Temporal lobe (tissue), 2 donors: ENCODE data around the genes MAFF, TMEM184B and KDELR3.

- RAMPAGE, long total RNA = no peak
These were observed 19.6 kb downstream of the C22orf23 start for GRCh38 chr22:37933772-37934267.

DNA sequence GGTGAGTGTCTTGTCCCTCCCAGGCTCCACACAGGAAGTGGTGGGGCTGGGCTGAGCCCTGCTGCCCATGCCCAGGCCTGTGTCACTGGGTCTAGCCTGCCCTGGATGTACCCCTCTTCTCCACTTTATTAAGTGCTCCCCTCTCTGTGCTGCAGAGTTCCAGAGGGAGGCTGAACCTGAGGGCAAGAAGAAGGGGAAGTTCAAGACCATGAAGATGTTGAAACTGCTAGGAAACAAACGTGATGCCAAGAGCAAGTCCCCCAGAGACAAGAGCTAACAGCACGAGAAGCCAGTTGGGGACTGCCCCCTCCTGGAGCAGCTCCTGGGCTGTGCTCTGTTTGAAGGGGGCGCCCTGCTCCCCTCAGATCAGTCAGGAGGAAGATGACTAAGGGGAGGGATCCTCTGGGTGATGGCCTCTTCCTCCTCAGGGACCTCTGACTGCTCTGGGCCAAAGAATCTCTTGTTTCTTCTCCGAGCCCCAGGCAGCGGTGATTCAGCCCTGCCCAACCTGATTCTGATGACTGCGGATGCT lies 12.8 kb downstream of the C22orf23 start:
- RAMPAGE, long total RNA = no peak

DNA sequence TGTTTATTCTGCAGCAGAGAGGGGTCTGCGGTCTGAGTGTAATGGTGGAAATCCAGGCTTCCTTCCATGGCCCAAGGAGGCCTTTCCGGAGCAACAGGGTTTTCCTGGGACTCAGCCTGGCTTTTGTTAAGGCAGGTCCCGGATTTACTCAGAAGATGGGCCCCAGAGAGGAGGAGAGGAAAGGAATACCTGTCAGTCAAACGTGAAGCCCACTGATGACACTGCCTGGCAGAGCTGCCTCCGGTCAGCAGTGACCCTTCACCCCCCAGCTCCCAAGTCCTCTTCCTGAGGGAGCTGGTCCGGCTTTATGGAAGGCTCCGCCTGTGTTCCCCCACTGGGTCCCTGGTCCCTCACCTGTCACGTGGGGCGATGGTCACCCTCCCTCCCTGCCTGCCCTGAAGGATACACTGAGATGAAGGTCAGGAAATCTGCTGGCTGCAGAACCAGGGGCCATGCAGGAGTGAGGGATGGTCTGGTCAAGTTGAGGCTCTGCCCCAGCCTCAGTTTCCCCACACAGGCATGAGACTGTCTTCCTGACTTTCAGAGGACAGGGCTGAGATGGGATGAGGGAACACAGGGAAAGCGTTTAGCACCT lies 2.9 kb upstream of the SOX10 start:
- RAMPAGE, long total RNA = no peak

DNA sequence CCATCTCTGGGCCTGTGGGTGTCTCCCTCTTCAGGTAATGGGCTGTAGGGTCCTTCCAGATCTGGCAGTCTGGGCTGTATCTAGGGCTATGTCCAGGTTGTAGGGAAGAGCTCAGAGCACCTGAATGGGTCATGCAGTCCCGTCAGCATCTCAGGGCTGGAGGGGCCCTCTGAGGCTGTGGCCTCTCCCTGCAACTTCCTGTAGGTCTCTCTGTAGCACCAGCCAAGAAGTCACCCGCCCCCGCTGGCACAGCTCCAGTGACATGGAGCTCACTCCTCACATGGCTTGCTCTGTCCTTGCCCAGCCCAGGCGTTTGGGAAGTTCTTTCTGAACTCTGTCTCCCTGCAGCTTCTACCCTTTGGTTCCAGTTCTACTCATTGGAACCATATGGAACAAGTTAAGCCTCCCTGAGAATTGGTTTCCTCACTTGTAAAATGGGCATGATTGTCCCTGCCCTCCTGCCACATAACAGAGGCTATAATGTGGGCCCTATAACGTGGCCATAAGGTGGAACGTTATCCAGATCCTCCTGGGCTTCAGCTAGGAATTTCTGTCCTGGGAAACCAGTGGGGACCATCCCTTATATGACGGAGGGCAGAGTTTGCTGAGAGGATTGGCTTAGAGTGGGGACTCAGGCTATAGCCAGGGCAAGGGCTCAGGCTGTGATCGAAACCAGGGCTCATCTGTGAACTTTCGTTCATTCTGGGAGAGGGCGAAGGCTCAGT lies 33.3 kb upstream of the SOX10 start:
- RAMPAGE, long total RNA = no peak

- RAMPAGE, long total RNA = no peak
These were observed 30.5 kb upstream of the PICK1 start for GRCh38 chr22:38026676-38027185.

- RAMPAGE, long total RNA = no peak
These were observed 18.8 kb upstream of the PICK1 start for GRCh38 chr22:38038230-38039037.

GRCh38 chr22:38084354-38084887 lies 437 bp upstream of the SLC16A8 start:
- RAMPAGE, long total RNA = no peak

- RAMPAGE, long total RNA = no peak
These were observed 8.7 kb downstream of the PLA2G6 start for GRCh38 chr22:38172849-38173327.

GRCh38 chr22:38201394-38202314 lies at the start of gene MAFF:
Gene MAFF (plus strand): TSS chr22:38201994.
- RAMPAGE, long total RNA = no peak

DNA sequence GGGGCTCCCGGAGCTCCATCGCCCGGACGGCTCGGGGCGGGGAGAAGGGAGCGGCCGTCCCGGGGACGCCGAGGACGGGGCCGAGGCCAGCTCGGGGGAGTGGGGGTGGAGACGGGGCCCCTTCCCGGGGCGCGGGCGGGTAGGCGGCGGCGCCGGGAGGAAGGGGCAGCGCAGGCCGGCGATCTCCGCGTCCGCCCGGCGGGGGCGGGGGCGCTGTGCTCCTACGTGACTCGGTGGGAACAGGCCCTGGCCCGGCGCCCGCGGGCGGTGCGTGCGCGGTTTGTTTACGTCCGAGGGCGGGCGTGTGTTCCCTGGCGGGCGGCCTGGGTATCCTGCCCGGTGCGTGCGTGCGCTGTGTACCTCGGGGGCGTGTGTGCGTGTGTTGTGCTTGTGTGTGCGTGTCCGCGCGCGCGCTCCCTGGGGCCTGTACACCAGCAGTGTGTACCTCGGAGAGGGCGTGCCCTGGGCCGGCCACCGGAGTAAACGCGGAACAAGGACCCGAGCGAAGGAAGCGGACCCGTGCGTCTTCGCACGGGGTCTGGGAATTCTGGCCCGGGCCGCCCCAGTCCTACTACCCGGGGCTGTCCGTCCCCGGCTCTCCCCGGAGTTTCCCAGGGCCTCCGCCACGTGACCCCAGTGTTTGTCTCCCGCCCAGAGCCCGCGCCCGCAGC lies 656 bp downstream of the MAFF start:
- RAMPAGE, long total RNA = no peak

DNA sequence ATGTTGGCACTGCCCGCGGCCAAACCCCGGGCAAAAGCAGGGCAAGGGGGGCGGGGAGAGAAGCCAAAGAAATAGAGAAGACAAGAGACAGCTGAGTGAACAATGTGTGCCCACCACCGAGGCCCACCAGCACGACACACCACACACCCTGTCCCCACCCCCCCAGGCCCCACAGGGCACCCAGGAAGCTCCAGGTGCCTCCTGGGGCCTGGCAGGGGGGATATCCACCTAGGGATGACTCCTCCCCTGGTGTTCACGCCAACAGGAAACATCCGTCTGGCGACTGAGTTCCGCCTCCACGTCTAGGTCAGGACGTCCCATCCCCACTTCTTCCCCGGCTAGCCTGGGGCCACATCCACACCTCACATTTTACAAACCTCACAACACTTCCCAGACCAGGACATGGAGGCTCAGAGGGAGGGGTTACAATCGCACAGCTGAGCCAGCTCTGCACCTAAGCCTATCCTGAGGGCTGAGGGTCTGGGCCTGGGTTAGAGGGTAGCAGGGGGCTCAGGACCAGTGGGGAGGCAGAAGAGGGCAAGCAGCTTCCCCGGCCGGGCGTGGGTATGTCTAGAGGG lies 20.9 kb downstream of the MAFF start:
- RAMPAGE, long total RNA = no peak

DNA sequence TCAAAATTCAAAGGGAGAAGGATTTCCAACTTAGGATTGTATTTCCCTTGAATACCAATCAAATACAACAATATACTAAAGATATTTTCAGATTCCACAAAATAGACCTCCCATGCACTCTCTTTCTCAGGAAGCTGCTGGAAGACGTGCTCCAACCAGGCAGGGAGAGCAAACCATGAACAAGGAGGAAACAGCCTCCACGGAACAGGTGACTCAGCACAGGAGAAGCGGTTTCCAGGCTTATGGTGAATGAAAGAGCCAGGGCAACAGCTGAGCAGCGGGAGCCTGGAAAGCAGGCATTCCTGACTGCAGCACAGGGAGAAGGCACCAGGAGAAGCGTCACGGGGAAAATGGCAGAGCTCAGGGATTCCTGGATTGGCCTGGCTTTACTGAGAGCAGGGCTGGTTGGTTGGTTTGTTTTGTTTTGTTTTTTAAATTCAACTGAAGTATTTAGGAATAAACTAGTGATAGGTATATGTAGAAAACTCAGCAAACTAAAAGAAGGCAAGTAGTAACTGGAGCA lies 31.9 kb downstream of the TMEM184B start:
- RAMPAGE, long total RNA = no peak

DNA sequence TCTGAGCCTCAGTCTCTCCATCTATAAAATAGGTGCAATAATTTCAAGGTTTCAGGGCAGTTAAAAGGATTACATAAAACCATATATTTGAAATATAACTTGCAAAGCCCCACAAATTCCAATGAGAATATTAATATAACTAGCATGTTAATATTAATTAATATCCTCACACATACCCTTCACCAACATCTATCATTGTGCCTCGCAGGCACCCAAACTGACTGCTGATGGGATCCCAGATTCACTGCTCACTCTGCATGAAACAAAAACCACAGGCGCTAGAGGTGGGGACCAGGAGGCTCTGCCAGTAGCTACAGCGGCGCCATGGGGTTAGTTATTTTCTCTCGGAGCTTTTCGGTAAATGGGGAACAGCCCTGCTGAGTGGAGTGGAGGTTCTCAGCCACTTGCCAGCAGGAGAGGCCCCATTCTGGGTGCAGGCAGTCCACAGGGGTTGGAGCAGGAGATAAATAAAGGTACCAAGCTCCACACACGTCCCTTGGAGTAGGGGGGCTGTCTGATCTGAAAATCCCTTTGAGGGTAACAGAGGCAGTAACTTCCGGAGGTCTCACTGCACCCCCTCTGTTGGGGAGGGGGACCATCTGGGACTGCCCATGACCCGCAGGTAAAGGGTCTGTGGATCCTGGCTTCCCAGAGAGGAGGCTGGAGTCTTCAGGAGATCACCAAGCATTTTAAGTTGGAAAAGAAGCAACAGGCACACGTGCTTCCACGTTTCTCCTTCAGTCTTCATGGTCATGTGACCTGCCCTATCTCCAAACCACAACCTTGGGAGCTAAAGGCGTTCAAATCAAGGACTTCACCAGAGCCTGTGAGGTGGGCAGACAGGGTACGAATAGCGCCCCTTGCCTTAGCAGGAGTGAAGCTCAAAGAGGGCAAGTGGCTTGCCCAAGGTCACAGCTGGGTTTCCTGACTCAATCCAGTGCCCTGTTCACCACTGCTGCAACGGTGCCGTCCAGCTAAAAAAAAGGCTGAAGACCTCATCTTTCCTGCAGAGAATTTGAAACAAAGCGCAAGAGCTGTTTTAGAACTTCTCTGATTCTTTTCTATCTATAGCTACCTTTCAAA lies 6.9 kb downstream of the TMEM184B start:
- RAMPAGE, long total RNA = no peak

GRCh38 chr22:38272878-38273588 lies at the start of gene TMEM184B:
Gene TMEM184B (minus strand): TSS chr22:38273010.
- RAMPAGE, long total RNA = no peak

DNA sequence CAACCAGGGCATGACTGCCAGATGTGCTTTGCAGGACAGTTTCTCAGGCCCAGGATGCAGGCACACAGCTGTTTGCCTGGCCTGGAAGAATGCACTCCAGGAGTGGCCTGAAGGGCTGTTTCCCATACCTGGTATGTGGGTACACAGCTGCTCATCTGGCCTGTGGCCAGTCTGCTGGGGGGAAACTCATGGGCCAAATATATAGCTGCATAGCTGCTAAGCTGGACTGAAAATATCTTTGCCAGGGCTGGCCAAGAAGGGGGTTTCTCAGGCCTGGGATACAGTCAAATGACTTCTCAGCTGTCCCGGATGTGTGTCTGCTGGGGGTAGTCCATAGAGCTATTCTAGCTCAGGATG lies 56.7 kb upstream of the CSNK1E start:
- RAMPAGE, long total RNA = no peak

DNA sequence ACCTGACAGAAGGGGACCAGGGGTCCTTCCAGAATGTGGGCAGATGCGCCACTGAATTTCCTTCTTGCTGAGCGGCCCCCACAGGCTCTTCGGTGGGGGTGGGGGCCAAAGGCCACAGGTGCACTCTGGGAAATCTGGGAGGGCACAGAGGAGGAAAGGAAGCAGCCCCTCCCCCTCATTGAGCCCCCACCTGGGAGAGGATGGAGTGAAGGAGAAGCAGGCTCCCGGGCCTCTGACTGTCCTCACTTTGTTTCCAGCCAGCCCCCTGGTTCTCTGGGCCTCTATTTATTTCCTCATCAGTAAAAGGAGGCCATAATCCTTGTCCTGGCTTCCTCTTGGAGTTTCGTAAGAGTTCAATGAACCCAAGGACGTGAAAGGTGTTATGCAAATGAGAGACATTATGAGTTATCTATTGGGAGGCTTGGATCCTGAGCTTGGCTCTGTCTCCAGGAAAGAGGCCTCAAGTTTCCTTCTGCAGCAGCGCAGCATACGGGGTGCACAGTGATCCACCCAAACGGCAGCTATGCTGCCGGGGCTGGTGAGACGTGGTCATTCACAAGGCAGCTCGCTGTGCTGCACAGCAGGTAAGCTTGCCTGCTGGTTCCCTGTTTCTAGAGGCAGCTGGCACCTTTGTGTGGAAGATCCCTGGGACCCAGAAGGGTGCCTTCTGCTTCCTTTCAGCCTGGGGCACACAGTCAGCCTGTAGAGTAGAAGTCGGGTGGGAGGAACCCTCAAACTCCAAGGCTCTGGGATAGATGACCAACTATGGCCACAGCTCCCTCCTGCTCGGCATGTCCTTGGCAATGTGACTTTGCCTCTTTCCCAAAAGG lies 30.9 kb downstream of the KCNJ4 start:
- RAMPAGE, long total RNA = no peak

DNA sequence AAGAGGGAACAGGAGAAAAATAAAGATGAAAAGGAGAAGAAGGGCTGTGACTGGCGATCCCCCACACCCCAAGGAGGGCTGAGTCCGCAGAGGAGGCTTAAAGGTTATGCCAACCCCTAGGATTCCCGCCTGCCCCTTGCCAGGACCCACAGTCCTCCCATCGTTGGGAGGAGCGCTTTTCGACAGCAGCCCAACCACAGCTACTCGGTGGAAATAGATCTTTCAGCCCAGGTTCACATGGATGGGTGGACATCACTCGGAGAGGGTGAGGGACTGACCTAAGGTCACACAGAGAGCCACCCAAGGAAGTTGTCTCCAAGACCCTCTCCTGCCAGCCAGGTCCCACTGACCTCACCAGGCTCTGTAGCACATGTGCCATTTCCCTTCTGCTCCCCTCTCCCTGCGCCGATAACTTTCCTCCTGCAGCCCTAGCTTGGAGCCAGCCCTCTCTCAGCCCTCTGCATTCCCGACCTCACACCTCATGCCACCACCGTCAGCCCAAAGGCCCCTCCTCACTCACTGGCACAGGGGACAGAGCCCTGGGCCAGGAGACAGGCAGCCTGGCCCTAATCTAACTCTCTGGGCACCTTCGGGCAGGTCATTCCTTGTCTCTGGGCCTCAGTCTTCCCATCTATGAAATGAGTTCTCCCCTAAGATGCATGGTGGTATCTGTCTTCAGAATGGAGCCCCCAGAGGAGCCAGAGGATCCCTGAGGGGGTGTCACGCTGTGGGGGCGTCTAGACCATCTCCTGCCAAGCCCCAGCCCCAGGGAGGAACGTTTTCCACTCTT lies 4.7 kb downstream of the KCNJ4 start:
- RAMPAGE, long total RNA = no peak

DNA sequence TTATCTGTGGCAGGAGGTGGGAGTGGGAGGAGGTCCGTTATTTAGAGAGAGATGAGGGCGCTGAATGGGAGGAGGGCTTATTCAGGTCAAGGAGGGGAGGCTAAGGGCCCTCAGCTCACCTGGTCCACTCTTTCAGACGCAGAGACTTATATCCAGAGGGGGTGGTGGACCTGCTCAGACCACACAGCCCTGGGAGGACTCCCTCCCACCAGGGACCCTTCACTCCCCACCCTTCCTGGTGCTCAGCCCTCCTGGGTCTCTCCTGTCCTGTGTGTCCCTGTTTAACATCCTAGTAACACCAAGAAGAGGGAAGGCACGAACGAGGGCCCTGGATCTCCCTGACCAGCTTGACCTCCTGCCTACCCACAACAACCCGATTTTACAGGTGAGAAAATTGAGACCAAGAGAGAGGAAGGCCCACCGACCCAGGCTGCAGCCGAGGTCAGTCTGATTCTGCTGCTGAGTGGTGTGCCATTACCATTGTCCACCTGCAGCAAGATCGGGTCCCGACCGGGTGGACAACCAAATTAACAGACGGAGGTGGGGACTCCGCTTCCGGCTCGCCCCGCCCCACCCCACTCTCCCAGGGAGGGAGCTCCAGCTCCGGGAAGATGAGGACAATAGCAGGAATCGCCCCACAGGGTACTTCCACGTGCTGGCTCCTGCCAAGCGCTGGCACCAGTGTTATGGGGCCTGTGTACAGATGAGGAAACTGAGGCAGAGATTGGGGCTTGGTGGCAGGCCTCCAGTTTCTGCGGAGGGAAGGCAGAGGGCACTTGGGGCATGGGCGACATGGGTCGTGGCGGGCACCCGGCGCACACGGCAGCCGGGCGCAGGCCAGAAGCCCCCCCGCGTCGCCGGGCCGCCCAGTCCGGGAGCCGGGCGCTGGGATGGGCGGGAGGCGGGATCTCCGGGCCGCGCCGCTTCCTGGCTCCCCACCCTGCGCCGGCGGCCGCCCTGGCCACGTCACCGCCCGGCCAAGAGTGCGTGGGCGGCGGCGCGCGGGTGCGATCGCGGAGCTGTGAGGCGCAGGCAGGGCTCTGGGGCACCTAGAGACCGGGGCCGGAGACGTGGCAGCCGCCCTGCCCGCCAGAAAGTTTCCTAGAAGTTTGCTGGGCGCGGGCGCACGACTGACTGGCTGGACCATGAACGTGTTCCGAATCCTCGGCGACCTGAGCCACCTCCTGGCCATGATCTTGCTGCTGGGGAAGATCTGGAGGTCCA lies at the start of gene KDELR3:
Gene KDELR3 (plus strand): TSS at position 1,008 of the 1,224 bp plus-strand sequence.
- RAMPAGE, long total RNA = no peak

DNA sequence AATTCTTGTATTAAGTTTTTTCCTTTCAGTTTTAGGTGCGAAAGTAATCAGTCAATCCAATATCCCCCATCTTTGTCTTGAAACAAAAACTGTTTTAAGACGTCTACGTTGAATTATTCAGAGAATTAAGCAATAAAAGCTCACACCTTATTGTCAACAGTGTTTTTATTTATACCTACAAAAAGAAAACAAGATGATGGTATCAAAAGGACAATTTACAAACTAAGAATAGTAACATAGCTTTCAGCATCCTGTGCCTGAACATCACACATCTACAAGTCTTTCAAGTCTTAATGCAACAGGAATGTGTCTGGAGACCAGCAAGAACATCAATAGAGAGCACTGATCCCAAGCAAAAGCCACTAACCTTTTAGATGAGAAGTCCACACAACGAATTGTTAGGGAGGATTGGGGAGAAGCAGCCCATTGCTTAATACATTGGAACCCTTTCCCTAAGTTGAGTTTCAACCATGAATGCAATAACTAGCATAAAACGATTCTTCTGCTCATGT lies 15.5 kb downstream of the KDELR3 start:
- RAMPAGE, long total RNA = no peak

- RAMPAGE, long total RNA = no peak
These were observed 16.7 kb downstream of the KDELR3 start for GRCh38 chr22:38484683-38484967.